Vein endothelial cell (primary cell): ENCODE data around the genes SMIM30 and CAV2.

DNA sequence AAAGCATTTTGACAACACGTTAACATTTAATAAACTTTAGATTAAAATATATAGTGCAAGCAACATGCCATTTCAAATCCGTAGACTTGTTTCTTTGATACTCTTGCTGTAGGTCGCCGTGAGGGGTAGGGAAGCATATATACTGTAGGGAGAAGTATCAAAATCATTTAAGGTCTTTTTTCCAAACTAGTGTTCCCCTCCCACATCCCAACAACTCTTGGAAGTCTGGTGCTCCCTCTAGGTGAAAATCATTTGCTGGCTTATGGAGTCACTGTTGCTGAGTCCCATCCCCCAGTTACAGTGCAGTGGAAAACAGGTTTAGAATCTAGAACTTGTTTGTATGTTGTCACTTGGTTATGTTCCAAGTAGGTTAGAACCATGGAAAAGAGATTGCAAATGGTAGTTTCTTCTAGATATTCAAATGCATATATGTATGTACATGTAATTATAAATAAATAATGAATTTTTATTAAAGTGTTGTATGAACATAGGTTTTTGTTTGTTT lies 4.0 kb upstream of the LSMEM1 start:
- CAGE, long polyA plus RNA, result no peak

GRCh38 chr7:112995358-112996075 lies 55.8 kb upstream of the BMT2 start:
- CAGE, long polyA plus RNA, result no peak

- CAGE, long polyA plus RNA, result no peak
Observed at GRCh38 chr7:113118042-113118732, at the start of gene SMIM30. SMIM30 (minus strand) TSS chr7:113118554.

DNA sequence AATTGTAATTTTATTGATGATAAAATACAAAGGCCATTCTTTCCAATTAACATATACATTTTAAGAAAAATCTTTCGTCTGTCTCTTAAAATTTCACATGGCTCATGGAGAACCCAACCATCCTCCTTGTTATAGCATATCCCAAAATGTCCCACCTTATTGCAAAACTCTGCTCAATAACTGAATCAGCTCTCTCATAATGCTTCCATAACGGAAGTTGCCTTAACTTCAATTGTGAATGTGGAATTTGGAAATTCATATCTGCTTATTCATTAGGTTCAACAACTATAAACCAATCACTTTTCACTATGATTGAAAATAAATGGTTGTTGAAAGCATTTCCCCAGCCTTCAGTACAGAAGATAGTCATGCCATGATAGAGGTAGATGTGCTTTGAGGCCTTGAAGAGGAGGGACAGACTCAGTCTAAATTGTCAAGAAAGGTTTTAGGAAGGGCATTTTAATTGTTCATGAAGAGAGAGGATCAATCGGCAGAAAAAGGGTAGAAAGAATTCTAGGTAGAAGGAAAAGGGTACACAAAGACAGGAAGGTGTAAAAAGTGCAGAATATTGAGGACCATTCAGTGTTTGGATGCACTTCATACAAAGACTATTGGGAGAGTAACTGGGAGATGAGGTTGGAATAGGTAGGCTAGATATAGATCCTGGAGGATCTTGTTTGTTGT lies 20.4 kb downstream of the FOXP2 start:
- CAGE, long polyA plus RNA, result no peak

GRCh38 chr7:114661792-114662384 lies 247.3 kb downstream of the FOXP2 start:
- CAGE, long polyA plus RNA, result no peak

- CAGE, long polyA plus RNA, result no peak
Observed at GRCh38 chr7:116217747-116218589, 7.6 kb downstream of the TES start.

- CAGE, long polyA plus RNA, result no peak
Observed at GRCh38 chr7:116222151-116223257, 12.2 kb downstream of the TES start.

- CAGE, long polyA plus RNA, result no peak
Observed at GRCh38 chr7:116271938-116272588, 61.7 kb downstream of the TES start.

DNA sequence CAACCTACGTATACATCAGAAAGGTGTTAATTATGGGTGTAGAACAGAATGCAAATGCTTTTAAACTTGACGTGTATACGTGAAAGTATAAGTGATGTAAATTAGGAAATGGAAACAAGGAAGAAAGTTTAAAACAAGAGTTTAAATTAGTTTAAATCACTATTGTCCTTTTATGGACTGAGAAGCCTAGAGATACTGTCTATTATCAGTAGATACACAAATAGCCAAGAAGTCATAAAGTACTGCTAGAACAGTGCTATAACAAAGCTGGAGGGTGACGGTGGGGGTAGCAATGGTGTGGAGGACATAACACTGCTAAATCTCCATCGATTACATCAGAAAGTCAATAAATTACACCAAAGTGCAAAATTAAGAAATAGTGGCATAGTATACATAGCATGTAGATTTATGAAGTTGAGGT lies 50.1 kb upstream of the CAV2 start:
- CAGE, long polyA plus RNA, result no peak

DNA sequence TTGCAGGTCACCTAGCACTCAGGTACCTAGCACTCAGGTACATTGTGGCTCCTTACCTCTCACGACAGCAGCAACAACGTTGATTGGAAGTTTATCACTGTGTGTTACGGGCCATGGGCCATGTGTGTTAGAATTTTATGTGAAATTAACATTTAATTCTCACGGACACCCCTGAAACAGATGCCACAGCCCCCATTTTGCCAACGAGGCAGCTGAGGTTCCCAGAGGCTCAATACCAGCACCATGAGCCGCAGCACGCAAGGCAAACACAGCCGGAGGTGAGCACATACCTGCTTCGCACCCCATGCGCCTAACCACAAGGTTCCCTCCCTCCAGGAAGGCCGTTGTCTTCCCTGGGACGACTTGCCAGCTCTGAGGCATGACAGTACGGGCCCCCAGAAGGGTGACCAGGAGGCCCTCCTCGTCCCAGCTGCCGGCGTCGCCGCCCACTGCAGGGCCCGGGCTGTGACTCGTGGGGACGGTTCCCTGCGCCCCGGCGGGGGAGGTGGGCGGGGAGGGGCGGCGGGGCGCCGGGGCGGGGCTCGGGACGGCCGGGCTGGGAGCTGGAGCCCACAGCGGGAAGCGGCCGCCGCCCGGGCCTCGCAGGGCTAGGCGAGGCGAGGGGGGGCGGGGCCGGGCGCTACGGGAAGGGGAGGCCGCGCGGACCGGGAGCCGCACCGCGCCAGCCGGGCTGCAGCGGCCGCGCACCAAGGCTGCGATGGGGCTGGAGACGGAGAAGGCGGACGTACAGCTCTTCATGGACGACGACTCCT lies at the start of gene CAV2:
CAV2 (plus strand) TSS at position 675 of the 773 bp plus-strand sequence.
- CAGE, long polyA plus RNA, result no peak

- CAGE, long polyA plus RNA, result no peak
Observed at GRCh38 chr7:116503748-116504240, 4.3 kb downstream of the CAV2 start.

DNA sequence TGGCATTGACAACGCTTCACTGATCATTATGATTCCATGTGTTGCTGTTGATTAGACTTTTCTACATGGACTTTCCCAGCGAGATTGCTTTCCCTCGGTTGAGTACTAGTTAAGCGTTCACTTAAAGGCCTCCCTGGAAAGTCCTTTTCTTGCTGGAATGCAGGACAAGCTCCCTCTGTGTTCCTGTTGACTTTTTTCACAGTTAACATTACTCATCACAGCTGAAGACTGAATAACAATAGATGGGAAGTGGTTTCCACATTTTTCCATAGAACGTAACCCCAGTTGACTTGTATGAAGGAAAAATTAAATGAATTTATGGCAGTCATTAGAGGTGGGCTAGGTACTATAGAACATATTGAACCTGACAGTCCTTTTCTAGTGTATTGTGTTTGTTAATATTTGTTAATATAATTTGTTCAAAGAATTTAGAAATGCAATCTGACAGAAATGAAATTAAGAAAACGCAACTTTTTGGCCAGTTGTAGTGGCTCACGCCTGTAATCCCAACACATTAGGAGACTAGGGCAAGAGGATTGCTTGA lies 2.5 kb upstream of the CAV1 start:
- CAGE, long polyA plus RNA, result no peak

DNA sequence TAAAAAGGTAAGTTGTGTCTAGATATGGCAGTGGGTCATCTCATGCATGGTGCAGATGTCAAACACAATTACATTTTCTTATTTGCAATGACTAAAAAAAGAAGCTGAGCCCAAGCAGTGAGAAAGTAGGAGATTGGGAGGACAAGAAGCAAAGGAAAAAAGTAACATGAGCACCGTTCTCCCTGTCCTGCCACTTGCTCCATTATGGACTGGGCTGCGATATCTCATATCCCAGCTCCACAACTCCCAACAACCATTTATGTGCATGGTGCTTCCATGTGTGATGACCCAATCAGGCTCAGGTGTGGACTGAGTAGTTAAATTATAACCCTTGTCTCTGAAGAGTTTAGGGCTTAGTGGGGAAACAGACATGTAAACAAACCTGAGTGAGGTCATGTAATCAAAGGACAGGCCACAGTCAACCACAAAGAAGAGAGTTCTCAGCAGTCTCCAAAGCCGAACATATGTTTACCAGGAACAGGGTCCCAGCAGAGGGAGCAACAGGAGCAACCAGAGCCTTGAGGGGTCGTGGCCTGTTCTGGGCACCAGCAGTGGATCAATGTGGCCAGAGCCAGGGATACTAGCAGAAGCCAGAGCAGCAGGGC lies 11.3 kb downstream of the CAV1 start:
- CAGE, long polyA plus RNA, result no peak

- CAGE, long polyA plus RNA, result no peak
Observed at GRCh38 chr7:116671466-116672131, 397 bp upstream of the MET start.

DNA sequence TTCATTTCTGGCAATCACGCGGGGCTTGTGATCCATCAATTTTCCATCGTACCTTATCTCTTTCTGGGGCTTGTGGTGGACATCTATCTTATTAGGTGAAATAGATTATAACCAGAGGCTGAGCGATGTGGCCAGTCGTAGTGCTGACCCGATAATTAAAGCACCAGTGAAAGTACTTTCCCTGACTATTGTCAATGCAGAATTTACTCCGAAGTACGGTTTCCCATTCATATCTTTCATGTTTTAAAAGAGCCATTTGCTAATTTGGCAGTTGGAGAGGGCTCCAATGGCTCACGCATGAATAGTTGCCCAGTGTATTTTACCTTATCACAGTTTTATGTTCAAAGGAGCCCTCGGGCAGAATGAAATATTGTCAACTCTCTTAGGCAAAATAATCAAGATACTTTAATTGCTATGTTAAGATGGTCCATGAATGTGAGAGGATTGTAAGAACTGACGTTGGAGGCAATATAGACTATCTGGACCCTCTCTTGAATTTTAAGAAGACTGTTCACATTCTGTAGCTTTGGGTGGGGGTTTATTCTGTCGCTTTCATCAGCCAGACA lies 1.1 kb downstream of the MET start:
- CAGE, long polyA plus RNA, result no peak

- CAGE, long polyA plus RNA, result no peak
Observed at GRCh38 chr7:116686739-116687507, 14.9 kb downstream of the MET start.

DNA sequence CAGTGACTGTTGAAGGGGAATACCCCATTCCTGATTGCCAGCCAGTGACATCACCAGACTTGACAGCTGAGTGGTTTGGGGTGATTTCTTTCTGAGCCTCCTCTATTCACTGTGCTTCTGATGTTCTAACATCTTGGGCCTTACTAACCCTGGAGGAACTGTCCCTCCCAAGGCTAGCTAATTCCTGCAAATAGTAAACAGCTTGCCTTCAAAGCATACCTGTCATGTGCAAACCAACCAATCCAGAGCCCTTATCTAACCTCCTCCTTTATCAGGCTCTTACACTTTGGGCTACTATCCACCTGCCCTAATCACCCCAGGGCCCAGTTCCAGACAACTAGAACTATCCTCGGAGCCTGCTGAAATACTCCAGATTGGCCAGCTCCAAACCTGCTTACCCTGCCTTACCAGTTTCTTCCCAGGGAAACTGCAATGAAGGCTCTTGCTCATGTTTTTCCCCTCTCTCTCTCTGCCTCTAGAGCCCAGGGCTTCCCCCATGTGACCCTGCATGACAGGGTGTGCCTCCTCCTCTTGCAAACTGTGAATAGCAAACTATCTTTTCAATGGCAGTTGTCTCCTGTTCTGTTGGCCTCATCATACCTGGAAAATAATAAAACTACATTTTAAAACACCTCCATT lies 81.5 kb upstream of the CAPZA2 start:
- CAGE, long polyA plus RNA, result no peak

GRCh38 chr7:116810218-116810787 lies 52.1 kb upstream of the CAPZA2 start:
- CAGE, long polyA plus RNA, result no peak

- CAGE, long polyA plus RNA, result no peak
Observed at GRCh38 chr7:116871850-116872202, 9.4 kb downstream of the CAPZA2 start.

DNA sequence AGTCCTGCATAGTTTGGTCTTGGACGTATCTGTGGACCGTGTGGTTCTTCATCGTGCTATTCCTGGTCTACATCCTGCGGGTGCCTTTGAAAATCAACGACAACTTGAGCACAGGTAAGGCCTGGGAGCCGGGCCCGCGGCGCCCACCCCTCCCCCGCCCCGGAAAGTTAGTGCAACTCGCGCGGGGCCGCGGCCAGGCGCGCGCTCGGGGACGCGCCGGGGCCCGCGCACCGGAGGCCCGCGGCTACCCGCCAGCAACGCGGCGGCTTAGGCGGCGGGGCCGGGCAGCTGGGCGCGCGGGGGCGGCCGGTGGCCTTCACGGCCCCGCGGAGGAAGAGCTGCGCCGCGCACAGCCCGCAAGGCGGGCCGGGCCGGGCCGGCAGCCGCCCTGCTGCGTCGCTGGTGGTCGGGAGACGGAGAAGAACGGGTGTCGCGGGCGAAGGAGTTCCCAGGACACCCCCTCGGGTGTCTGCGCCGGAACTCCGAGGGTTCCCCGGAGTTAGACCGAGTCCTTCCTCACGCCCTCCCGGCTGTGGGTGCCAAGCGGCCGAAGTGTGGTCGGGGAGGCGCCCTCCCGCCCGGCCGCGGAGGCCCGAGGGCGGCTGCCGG lies 381 bp downstream of the ST7 start:
- CAGE, long polyA plus RNA, result no peak